Cardiac muscle cell (in vitro differentiated cells and primary cell): ENCODE measurements around a stretch of chr6.

GRCh38 chr6:27544676-27545075, 71.8 kb upstream of the ZNF184 start:
- RAMPAGE, long total RNA = no peak
- RRBS = no CpG with 5 or more reads among the region's 11 CpGs

- RAMPAGE, long total RNA = no peak
- RRBS = no CpG with 5 or more reads among the region's 13 CpGs
Measured at GRCh38 chr6:27568103-27568852, 95.4 kb upstream of the ZNF184 start.

DNA sequence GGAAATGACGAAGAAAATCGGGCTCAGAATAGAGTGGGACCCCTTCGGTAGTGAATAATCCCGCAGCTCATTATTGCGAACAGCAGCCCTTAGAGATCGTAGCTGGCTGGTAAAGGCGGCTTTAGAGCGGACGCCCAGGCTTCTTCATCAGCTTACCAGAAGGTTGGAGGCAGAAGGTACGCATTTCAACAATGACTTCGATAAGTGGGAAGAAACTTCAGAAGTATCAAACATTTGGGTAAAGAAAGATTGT, 119.1 kb upstream of the ZNF184 start:
- RAMPAGE, long total RNA = no peak
- RRBS = no CpG with 5 or more reads among the region's 11 CpGs

DNA sequence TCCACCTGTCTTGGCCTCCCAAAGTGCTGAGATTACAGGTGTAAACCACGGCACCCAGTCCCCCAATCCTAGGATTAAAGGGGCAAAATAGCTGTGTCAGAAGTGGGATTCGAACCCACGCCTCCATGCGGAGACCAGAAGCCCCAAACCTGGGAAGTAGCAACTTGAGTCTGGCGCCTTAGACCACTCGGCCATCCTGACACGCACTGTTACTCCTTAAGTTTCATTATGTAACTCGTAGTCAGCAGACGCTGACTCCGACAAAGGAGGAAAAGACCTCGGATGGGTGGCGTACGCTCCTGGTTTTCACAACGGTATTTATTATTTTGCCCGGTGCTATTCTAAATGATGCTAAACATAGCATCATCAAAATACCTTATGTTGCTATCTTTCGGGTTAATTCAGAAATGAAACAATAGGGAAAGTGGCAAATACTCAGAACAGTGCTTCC, 129.6 kb upstream of the ZNF184 start:
- RAMPAGE, long total RNA = no peak
- RRBS = no CpG with 5 or more reads among the region's 16 CpGs

- RAMPAGE, long total RNA = no peak
- RRBS = 0% methylated on average over 1 of the region's 15 CpGs
Measured at GRCh38 chr6:27617636-27618222, 144.8 kb upstream of the ZNF184 start.

GRCh38 chr6:27630544-27631734, 158.0 kb upstream of the ZNF184 start:
- RAMPAGE, long total RNA = no peak
- RRBS = no CpG with 5 or more reads among the region's 53 CpGs

GRCh38 chr6:27667878-27669089, 139.4 kb downstream of the H2BC13 start:
- RAMPAGE, long total RNA = no peak
- RRBS = no CpG with 5 or more reads among the region's 49 CpGs

DNA sequence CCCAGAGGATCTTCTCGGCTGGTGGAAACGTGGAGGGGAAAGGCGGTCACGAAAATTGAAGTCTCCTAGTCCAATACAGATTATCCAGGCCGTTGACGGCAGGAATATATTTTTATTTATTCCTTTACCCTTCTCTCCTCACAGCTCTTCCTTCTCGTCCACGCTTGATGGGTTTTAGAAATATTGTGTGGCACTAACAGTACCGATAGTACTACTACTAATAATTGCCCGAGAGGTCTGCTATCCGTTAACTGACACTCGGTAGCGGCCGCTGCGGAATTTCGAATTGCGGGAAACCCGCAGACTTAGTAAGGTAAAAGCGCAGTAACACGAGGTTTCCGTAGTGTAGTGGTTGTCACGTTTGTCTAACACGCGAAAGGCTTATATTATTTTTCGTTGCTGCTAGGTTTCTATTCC, 127.4 kb downstream of the H2BC13 start:
- RAMPAGE, long total RNA = no peak
- RRBS = no CpG with 5 or more reads among the region's 25 CpGs

DNA sequence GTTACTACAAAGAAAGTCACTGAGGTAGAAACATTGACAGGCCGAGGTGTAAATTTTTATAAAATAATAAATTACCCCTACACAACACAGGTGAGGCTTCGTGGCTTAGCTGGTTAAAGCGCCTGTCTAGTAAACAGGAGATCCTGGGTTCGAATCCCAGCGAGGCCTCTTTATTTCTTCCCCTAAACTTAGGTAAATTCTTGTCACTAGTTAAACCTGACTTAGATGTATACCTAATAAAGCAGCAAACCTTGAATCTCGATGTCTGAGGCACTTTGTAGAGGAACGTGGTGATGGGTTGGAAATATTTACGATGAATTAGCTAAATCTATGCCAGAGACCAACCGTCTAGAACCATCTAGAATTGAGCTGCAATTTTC, 81.1 kb downstream of the H2BC13 start:
- RAMPAGE, long total RNA = no peak
- RRBS = no CpG with 5 or more reads among the region's 9 CpGs

DNA sequence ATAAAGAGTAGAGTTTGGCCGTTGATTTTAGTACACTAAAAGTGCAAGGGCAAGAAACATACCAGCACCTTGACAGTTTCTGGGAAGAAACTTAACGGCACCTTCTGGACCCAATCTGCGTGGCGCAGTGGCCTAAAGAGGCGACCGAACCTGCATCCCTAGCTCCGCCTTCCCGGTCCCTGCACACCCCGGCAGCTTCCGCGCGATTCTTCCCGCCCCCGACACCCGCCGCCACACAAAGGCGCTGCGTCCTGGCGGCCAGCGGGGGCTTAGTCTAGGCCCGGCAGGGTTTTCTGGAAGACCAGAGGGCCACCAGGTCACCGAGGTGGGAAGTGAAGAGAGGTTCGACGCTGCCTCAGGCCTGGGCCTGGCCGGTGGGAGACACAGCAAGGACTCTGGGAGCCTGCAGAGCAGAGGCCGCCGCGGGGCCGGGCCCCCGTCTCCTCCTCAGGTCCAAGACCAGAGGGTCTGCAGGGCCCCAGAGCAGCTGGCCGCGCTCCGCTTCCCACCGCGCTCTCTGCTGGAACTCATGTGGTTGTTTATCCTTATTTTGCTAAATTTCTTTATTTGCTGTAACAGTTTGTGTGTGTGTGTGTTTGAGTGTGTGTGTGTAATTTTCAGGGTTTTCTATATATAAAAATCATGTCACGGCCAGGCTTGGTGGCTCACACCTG, 50.4 kb downstream of the H2BC13 start:
- RAMPAGE, long total RNA = no peak
- RRBS = 4% methylated on average over 17 of the region's 36 CpGs

GRCh38 chr6:27795777-27796274, 11.9 kb downstream of the H2BC13 start:
- RAMPAGE, long total RNA = no peak
- RRBS = no CpG with 5 or more reads among the region's 5 CpGs

- RAMPAGE, long total RNA = no peak
- RRBS = no CpG with 5 or more reads among the region's 4 CpGs
Measured at GRCh38 chr6:27834805-27835316, 3.3 kb downstream of the H2AC15 start.

- RAMPAGE, long total RNA = no peak
- RRBS = no CpG with 5 or more reads among the region's 12 CpGs
Measured at GRCh38 chr6:27889572-27890318, 881 bp downstream of the H3C12 start.

- RAMPAGE, long total RNA = no peak
- RRBS = no CpG with 5 or more reads among the region's 19 CpGs
Measured at GRCh38 chr6:27894850-27895480, 1.7 kb downstream of the H2BC17 start.

GRCh38 chr6:27902041-27903523, 9.4 kb downstream of the H2BC17 start:
- RAMPAGE, long total RNA = no peak
- RRBS = no CpG with 5 or more reads among the region's 42 CpGs

DNA sequence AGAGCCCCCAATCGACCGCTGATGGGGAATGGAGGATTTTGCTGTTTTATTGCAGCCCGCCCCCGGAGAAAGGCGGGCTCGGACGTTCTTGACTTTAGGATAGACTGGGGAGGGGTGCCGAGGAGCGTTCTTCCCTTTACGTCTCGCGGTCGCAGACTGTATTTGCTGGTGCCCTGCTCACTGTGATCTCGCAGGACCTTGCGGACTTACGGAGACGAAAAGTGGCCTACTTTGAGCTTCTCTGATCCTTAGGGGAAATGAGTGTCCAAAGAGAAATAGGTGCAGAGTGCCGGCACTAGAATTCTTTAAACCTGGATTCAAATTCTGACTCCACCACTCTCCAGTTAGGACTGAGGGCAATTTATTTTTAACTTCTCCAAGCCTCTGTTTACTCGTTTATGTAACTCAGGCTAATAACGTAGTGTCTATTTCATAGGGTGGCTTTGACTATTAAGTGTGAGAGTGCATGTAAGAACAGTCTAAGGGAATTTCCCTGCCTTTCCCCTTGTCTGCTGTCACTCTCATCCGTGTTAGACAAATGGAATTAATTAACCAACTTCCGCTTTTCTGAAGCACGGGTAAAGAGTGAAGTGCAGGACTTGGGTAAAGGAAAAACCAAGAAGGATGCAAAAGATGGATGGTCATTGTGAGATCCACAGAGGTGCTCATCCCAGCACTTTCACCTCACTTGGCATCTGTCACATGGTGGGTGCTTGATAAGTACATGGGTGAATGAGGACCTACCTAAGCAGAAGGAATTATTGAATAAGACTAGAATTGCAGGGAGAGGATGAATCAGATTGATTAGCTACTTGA, 4.2 kb upstream of the ZKSCAN8 start:
- RAMPAGE, long total RNA = no peak
- RRBS = no CpG with 5 or more reads among the region's 23 CpGs

- RAMPAGE, long total RNA = no peak
- RRBS = 1% methylated on average over 8 of the region's 34 CpGs
Measured at GRCh38 chr6:28161109-28162097, 19.7 kb downstream of the ZKSCAN8 start.

DNA sequence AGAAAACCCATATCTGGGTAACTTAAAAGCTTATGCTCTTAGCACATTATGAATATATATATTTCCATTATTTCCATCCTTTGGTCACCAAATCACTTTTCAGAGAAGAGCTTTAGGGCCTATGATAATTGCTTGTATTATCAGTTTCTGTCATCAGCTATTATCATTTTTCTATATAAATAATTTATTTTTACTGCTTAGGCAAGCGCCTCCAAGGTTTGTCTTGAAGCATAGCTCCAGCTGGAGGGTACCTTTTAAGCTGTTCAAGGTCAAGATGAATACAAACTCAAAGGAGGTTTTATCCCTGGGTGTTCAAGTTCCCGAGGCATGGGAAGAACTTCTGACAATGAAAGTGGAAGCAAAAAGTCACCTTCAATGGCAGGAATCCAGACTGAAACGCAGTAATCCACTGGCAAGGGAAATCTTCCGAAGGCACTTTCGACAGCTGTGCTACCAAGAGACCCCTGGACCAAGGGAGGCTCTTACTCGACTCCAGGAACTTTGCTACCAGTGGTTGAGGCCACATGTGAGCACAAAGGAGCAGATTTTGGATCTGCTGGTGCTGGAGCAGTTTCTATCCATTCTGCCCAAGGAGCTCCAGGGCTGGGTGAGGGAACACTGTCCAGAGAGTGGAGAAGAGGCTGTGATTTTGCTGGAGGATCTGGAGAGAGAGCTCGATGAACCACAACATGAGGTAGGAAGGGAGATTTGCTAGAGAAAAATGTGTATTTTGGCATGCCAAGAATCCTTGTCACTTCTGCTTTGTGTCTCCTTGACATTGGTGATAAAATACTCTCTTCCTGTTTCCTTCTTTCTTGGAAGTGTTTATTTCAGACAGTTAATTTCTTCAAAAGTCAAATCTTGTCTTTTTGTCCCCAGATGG, 2.0 kb downstream of the ZSCAN9 start:
- RAMPAGE, long total RNA = no peak
- RRBS = no CpG with 5 or more reads among the region's 7 CpGs

- RAMPAGE, long total RNA = no peak
- RRBS = no CpG with 5 or more reads among the region's 29 CpGs
Measured at GRCh38 chr6:28259482-28259965, 427 bp downstream of the NKAPL start.

GRCh38 chr6:28336307-28337023, 517 bp upstream of the ZSCAN31 start:
- RAMPAGE, long total RNA = no peak
- RRBS = 4% methylated on average over 5 of the region's 18 CpGs